ENCODE results near the gene RBM11.

DNA sequence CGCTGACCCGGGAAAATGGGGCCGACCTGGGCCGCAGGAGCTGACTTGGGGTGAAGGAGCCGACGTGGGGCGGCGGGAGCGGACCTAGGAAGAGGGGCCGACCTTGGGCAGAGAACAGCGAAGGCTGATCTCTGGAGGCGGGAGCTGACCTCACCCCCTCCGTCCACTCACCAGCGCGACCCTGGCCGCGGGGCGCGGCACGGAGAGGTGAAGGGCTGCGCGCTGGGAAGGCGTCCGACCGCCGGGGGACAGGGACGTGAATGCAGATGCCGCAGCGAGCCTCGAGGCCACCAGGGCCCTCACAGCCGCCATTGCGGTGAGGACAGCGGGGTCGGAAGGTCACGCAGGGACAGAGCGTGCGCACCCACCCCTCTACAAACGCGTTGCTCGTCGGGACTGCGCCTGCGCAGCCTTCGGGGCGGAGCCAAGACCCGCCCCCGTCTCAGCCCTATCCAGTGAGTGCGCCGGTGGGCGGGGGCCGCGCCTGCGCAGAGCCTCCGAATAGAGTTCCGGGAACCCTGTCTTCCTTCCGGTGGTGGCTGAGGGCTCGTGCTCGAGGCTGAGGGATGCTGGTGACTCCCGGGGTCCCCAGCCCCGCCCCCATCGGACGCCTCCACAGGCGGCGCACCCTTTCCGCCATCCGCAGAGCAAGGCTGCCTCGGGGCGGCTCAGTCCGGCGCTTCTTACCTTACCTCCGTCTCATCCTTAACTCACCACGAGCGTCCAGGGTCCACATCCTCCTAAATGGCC is 5393.2 kb upstream of the TPTE start:
- PRO-cap: unidirectional peak, minus-strand start at position 324 of the sequence
- RAMPAGE, long total RNA, 3 experiments: start-site peak on the minus strand in 3 of 3 experiments, centred at positions 347 to 352 of the sequence, 258 to 427 reads per replicate

DNA sequence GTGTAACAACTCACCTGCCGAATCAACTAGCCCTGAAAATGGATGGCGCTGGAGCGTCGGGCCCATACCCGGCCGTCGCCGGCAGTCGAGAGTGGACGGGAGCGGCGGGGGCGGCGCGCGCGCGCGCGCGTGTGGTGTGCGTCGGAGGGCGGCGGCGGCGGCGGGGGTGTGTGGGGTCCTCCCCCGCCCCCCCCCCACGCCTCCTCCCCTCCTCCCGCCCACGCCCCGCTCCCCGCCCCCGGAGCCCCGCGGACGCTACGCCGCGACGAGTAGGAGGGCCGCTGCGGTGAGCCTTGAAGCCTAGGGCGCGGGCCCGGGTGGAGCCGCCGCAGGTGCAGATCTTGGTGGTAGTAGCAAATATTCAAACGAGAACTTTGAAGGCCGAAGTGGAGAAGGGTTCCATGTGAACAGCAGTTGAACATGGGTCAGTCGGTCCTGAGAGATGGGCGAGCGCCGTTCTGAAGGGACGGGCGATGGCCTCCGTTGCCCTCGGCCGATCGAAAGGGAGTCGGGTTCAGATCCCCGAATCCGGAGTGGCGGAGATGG is 2305.4 kb upstream of the TPTE start:
- PRO-cap: no peak
- RAMPAGE, long total RNA, 3 experiments: no peak in any of the 3 experiments

DNA sequence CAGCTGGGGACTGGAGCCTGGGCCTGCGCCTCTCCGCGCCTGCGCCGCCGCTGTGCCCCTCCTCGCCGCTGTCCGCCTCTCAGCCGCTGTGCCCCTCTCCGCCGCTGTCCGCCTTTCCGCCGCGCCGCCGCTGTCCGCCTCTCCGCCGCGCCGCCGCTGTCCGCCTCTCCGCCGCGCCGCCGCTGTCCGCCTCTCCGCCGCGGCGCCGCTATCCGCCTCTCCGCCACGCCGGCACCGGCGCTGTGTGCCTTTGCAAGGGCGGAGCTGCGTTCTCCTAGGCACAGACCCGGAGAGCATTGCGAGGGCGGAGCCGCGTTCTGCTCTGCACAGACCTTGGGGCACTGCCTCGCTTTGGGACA is 1869.7 kb upstream of the TPTE start:
- PRO-cap: no peak
- RAMPAGE, long total RNA, 3 experiments: no peak in any of the 3 experiments

DNA sequence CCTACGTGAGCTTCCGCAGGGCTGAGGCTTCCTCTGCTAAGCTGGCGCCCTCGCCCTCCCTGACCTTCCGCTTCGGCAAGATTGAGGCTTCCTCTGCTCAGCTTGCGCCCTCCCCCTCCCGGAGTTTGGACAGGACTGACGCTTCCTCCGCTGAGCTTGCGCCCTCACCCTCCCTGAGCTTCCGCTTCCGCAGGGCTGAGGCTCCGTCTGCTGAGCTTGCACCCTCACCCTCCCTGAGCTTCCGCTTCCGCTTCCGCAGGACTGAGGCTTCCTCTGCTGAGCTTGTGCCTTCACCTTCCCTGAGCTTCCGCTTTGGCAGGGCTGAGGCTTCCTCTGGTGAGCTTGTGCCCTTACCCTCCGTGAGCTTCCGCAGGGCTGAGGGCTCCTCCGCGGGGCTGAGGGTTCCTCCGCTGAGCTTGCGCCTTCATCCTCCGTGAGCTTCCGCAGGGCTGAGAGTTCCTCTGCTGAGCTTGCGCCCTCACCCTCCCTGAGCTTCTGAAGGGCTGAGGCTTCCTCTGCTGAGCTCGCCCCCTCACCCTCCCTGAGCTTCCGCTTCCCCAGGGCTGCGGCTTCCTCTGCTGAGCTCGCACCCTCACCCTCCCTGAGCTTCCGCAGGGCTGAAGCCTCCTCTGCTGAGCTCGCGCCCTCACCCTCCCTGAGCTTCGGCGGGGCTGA is 753.6 kb upstream of the TPTE start:
- PRO-cap: no peak
- RAMPAGE, long total RNA, 3 experiments: no peak in any of the 3 experiments

- PRO-cap: no peak
- RAMPAGE, long total RNA, 3 experiments: no peak in any of the 3 experiments
These were observed 146.5 kb downstream of the LIPI start for GRCh38 chr21:14064351-14064631.

DNA sequence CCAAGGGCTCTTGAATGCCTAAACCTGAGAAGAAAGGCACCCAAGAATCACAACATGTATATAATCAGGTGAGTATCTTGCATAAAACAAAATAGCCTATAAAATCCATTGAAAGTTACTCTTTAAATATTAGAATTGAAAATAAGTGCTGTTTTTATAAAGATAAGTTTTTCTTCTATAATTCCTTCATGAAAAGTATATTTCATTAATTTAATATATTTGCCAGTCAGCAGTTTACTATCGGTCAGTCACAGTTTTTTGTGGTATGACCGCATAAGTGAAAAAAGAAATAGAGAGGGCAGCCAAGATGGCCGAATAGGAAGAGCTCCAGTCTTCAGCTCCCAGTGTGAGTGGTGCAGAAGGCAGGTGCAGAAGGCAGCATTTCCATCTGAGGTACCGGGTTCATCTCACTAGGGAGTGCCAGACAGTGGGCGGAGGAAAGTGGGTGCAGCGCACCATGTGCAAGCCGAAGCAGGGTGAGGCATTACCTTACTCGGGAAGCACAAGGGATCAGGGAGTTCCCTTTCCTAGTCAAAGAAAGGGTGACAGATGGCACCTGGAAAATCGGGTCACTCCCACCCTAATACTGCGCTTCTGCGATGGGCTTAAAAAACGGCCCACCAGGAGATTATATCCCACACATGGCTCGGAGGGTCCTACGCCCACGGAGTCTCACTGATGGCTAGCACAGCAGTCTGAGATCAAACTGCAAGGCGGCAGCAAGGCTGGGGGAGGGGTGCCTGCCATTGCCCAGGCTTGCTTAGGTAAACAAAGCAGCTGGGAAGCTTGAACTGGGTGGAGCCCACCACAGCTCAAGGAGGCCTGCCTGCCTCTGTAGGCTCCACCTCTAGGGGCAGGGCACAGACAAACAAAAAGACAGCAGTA is 44.1 kb downstream of the LIPI start:
- PRO-cap: no peak
- RAMPAGE, long total RNA, 3 experiments: no peak in any of the 3 experiments

GRCh38 chr21:14215787-14216608 is at the start of gene RBM11:
RBM11 (plus strand) TSS chr21:14216157.
- PRO-cap: unidirectional peak, plus-strand start at chr21:14216160
- RAMPAGE, long total RNA, 3 experiments: no peak in any of the 3 experiments

DNA sequence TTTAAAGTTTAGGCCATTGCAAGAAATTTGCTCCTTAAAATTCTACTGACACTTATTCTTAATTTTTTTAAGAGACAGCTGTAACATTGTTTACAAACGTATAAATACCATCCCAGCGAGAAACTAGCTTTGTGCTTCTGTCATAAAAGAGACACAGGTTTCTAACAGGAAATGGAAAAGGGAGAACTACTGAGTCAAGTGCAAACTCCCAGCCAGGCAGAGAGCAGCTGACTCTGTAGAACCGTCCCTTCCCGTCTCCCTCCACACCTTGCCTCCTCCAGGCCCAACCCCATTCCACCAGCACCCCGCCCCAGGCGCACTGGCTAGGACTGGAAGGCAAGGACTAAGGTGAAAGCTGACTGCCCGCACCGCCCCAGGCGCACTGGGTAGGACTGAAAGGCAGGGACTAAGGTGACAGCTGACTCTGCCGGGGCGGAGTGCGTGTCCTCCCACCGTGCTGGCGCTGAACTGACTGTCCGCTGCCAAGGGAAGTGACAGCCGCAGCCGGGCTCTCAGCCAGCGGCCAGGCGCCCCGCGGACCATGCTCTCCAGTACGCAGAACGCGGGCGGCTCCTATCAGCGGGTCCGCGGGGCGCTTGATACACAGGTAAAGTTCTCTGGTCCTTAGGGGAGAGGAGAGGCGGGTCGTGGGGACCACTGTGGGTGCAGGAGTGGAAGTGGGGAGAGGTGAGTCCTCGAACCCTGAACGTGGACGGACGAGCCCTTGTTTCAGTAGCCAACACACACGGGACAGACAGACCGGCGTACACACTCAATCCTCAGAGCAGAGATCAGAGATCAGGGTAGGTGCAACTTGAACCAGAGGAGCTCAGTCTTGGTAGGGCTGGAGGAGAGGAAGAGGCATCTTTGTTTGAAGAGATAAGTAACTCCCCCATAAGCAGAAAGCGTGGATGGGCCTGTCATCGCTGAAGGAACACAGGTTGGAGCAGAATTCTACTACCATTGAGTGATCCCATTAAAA is 57.9 kb downstream of the RBM11 start:
- PRO-cap: no peak
- RAMPAGE, long total RNA, 3 experiments: no peak in any of the 3 experiments

GRCh38 chr21:14454196-14454889 is 71.4 kb upstream of the HSPA13 start:
- PRO-cap: no peak
- RAMPAGE, long total RNA, 3 experiments: no peak in any of the 3 experiments

DNA sequence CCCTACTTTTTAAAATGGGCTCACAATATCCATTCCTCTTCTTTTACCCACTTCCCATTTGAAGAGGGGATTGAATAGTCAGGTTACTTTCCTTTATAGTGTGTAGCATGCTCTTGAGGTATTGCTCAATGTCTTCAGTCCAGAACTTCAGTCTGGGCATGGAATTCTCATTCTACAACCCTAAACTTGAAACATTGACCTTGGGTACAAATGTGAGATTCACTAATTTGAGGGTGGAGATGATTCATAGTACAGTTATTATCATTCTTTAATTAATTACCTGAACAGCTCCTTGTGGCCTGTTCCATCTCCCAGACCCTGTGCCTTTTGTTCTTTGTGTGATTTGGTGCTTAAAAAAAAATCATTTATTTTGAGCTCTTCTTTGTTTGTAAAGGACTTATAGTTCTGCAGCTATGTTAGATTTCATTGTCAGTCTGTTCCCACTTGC is 75.2 kb upstream of the HSPA13 start:
- PRO-cap: no peak
- RAMPAGE, long total RNA, 3 experiments: no peak in any of the 3 experiments

DNA sequence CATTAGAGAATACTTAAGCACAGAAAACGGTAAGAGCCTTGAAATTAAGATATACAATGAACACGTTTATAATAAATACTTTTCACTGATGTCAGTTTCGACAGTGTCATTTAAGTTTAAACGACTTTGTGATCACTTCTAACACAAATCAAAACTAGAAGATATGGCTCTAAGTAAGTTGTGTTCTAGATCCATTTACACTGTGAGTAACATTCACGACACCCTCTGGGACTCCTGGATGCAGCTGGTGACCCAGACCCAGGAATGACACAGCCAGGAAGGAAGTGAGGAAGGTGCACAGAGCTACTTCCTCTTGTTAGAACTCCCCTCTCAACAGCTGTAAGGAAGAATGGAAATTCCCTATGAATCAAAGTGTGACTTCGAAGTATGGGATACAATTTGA is 185.5 kb downstream of the NRIP1 start:
- PRO-cap: no peak
- RAMPAGE, long total RNA, 3 experiments: no peak in any of the 3 experiments

- PRO-cap: no peak
- RAMPAGE, long total RNA, 3 experiments: no peak in any of the 3 experiments
These were observed 1.5 kb upstream of the NRIP1 start for GRCh38 chr21:15066206-15066798.

DNA sequence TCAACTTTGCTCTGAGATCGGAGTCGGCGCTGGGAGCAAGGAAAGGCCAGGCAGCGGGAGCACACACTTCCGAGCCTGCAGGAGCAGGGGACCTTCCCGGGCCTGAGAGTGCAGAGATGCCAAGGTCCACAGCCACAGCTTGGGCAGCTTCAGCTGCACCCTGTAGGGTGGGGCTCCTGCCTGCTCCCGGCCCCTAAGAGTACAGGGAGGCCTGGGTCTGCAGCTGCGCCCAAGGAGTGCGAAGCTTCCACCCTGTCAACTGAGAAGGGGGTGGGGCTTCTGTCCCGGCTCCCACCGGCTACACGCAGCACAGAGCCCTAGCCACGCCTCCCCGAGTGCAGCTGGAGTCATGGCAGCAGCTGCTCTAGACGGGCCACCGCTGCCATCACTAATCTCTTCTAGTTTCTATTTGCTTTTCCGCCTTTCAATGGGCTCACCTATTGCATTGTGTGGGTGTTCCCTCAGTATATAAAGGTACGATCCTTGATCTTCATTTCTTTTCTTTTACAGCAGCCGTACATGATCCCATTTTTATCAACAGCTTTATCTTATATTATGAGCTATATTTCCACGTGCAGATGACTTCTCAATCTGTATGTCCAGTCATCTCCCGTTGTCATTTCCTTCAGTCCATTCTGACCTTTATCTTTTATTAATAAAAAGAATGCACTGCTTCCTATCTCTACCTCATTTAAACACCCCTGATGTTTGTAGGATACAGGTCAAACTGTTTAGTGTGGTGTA is 225.8 kb upstream of the NRIP1 start:
- PRO-cap: unidirectional peak, plus-strand start at position 340 of the sequence
- RAMPAGE, long total RNA, 3 experiments: no peak in any of the 3 experiments

GRCh38 chr21:15682000-15682799 is 47.6 kb upstream of the USP25 start:
- PRO-cap: no peak
- RAMPAGE, long total RNA, 3 experiments: no peak in any of the 3 experiments

GRCh38 chr21:15777615-15778151 is 47.9 kb downstream of the USP25 start:
- PRO-cap: no peak
- RAMPAGE, long total RNA, 3 experiments: no peak in any of the 3 experiments

- PRO-cap: no peak
- RAMPAGE, long total RNA, 3 experiments: no peak in any of the 3 experiments
These were observed 57.8 kb downstream of the USP25 start for GRCh38 chr21:15787560-15787944.

DNA sequence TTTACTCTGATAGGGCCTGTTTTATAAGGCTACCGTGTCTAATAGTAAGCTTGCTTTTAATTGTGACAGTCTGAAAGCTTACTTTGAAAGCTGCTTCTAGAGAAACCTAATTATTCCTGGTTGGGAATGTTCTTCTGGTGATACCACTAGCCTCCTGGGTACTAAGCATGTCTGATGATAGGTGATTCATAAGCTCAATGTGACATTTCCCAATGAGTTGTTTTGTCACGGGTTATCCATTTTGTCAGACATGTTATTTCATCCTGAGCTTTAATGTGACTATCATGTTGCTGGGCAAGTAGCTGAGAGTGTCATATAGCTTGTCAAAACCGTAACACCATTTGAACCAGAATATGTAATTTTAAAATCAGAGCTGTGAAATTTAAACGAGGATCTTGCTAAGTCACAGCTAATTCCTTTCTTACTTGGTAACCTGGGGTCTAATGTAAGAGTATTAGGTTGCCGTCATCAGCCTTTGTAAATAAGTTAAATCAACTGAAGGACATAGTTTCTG is 529.1 kb downstream of the USP25 start:
- PRO-cap: bidirectional peak, plus-strand start at position 285 of the sequence, minus-strand start at position 163 of the sequence
- RAMPAGE, long total RNA, 3 experiments: no peak in any of the 3 experiments

- PRO-cap: no peak
- RAMPAGE, long total RNA, 3 experiments: no peak in any of the 3 experiments
These were observed 664.7 kb downstream of the USP25 start for GRCh38 chr21:16394344-16394933.

GRCh38 chr21:16551737-16552241 is 822.0 kb downstream of the USP25 start:
- PRO-cap: no peak
- RAMPAGE, long total RNA, 3 experiments: no peak in any of the 3 experiments

DNA sequence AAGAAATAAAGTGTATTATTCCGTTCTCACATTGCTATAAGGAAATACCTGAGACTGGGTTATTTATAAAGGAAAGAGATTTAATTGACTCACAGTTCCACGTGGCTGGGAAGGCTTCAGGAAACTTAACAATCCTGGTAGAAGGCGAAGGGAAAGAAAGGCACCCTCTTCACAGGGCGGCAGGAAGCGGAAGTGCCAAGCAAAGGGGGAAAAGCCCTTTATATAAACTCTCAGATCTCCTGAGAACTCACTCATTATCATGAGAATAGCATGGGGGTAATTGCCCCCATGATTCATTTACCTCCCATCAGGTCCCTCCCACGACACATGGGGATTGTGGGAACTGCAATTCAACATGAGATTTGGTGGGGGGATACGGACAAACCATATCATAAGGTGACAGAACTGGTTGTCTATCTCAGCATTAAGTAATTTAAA is 442.0 kb upstream of the CXADR start:
- PRO-cap: no peak
- RAMPAGE, long total RNA, 3 experiments: no peak in any of the 3 experiments

All from gastrocnemius medialis (tissue), 3 donors.